Placental pericyte (primary cell): ENCODE data around the genes ANKS4B and SCNN1G.

DNA sequence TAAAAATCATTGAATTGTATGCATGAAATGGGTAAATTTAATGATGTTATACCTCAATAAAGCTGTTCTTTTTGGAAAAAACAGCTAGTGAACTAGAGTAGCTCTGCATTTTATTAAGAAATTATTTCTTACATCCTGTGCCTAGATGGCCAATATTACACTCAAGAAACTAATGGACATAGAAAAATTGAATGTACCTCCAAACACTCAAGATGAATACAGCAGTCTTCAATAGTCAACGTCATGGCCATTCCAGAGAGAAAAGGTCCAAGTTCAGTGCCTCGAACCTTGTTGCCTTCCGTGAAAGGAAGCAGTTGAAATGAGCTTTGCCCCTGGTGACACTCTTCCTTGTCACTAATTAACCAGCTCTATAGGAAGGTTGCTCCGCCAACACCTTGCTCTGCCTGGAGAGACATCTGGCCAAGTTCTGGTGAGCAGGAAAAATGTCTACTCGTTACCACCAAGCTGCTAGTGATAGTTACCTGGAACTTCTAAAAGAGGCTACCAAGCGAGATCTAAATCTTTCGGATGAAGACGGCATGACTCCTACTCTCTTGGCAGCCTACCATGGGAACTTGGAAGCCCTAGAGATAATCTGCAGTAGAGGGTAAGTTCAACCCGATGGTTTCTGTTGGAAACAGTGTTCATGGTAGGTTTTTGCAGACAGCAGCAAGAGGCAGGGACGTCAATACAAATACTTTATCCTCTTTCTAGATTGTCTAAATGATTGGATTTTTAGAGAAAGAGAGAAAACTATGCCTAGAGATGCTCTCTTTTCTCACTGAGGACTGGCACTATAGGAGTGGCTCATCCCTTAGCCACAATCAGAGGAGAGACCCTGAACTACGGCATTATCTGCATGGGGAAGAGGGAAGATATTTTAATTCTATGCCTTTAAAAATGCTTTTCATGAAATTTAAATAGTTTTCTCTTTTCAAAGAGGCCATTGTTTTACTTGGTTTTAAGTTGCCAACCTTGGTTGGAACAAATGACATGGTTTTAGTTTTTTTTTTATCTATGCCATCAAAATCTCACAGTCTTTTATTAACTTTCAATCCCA, at the start of gene ANKS4B:
Gene ANKS4B, plus strand, starts transcription at position 405 of the 1,060 bp plus-strand sequence.
- CAGE, long polyA plus RNA: no peak

DNA sequence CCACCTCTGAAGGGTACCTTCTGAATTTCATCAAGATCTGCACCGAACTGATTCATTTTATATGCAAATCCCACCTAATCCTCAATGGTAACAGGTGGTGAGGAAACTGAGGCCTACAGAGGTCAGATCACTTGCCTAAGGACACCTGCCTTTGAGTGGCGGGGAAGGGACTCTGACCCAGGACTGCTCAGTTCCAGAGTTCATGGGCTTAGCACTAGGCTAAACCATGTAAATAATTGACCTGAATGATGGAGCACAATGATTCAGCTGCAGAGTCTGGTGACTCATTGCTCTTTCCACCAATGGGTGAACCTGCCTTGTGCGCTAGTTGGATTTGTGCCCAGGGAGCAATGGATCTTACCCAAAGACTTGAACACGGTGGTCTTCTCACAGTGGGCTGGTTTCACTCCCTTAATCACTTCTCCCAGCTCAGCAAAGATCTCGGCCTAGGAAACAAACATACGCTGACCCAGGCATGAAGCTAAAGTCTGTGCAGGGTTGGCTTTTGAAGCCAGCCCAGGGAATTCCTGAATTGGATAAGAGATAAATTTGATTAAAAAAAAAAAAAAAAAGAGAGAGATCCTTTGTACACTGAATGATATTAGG, 17.1 kb downstream of the CRYM start:
- CAGE, long polyA plus RNA: no peak

DNA sequence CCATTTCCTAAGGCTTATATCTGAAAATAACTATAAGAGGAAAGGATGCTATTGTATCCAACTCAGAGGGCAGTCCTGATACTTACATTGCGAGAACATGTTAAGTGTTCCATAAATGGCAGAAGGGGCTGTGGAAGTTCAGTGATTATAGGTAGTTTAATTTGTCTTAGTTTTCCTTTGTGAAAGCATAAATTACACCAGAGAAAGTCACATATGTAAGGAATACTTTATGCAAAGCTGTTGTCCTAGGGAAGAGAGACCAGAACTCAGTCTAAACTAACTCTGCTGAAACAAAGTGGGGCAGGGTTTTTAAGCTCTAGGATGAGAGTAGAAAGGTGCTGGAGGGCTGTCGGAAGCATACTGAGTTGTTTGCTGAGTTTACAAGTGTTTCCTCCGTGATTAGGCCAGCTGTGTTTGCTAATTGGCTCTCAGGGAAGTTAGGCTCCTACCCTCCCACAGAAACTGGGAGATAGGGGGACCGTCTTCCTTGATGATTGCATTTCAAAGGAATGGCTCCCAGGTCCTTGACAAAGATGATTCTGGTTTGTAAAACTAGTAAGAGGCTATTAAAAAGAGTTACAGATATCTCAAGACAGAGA, 24.3 kb upstream of the CRYM start:
- CAGE, long polyA plus RNA: no peak

- CAGE, long polyA plus RNA: no peak
These were observed 126.5 kb upstream of the CRYM start for GRCh38 chr16:21404621-21405047.

- CAGE, long polyA plus RNA: no peak
These were observed 98.2 kb upstream of the METTL9 start for GRCh38 chr16:21501310-21501513.

DNA sequence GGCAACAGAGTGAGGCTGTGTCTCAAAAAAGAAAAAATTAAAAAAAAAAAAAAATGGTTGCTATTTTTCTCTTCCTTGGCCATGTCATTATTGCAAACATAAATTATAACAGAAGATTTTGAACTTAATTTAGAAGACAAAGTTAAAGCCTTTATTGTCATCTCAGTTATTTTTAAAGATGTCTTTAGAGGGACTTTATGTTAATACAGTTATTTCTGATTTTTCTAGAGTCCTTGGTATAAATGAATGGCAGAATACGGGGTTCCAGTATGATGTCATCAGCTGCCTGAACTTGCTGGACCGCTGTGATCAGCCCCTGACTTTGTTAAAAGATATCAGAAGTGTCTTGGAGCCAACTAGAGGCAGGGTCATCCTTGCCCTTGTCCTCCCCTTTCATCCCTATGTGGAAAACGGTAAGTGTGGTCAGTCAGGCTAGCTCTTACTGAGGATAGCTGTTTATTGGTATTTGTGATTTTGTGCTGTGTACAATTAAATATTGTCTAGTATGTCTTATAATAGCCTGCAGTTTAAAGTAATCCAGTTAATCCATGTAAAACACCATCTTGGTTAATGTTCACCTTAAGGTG, 25.4 kb downstream of the METTL9 start:
- CAGE, long polyA plus RNA: no peak

DNA sequence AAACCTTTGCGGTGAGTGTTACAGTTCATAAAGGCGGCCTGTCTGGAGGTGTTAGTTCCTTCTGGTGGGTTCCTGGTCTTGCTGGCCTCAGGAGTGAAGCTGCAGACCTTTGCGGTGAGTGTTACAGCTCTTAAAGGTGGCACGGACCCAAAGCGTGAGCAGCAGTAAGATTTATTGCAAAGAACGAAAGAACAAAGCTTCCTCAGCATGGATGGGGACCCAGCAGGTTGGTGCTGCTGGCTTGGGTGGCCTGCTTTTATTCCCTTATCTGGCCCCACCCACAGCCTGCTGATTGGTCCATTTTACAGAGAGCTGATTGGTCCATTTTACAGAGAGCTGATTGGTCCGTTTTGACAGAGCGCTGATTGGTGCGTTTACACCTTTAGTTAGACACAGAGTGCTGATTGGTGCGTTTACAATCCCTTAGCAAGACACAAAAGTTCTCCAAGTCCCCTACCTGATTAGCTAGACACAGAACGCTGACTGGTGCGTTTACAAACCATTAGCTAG, 22.8 kb downstream of the IGSF6 start:
- CAGE, long polyA plus RNA: no peak

DNA sequence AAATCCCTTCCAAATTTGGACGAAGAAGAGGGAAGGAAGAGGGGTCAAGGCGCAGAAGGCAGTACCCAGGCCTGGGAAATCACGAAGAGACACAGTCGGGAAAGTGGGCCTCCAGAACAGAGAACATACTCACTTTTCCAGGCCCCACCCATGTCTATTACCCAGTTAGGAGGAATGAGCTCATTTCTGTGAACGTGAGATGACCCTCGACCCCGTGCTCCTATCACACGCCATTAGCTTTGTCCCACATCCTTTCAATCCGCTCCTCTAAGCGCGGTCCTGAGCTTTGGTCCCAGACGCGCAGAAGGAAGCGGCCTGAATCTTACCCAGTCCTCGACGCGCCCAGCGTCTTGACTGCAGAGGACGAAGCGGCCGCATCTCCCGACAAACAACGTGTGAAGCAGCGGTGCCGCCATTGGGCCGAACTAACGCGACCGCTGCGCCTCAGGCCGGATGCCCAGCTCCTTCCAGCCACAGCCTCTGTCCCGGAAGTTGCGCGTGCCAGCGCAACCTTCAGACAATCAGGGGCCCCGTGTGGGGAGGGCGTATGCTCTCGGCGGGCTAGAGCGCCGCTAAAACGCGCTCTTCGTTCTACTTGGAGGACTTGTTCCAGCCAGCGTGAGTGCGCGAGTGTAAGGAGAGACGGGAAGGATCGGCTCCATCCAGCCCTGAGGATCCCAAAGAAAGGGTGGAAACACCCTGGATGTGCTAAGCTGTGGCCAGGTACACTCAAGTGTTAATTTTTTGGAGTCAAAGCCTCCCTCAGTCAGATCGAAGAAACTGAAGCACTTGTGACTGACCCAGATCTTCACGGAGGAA, 37.4 kb downstream of the NPIPB4 start:
- CAGE, long polyA plus RNA: no peak

DNA sequence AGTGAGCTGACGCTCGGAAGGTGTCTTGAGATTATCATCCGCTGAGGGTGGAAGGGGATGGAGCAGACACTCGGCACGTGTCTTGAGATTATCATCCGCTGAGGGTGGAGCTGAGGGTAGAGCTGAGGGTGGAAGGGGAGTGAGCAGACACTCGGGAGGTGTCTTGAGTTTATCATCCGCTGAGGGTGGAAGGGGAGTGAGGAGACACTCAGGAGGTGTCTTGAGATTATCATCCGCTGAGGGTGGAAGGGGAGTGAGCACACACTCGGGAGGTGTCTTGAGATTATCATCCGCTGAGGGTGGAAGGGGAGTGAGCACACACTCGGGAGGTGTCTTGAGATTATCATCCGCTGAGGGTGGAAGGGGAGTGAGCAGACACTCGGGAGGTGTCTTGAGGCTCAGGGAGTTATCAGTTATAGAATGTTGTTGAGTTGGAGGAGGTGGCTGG, 20.3 kb downstream of the NPIPB4 start:
- CAGE, long polyA plus RNA: no peak

- CAGE, long polyA plus RNA: no peak
These were observed 28.4 kb downstream of the POLR3E start for GRCh38 chr16:22325334-22326304.

GRCh38 chr16:22419675-22420508, 45.5 kb upstream of the CDR2 start:
- CAGE, long polyA plus RNA: no peak

DNA sequence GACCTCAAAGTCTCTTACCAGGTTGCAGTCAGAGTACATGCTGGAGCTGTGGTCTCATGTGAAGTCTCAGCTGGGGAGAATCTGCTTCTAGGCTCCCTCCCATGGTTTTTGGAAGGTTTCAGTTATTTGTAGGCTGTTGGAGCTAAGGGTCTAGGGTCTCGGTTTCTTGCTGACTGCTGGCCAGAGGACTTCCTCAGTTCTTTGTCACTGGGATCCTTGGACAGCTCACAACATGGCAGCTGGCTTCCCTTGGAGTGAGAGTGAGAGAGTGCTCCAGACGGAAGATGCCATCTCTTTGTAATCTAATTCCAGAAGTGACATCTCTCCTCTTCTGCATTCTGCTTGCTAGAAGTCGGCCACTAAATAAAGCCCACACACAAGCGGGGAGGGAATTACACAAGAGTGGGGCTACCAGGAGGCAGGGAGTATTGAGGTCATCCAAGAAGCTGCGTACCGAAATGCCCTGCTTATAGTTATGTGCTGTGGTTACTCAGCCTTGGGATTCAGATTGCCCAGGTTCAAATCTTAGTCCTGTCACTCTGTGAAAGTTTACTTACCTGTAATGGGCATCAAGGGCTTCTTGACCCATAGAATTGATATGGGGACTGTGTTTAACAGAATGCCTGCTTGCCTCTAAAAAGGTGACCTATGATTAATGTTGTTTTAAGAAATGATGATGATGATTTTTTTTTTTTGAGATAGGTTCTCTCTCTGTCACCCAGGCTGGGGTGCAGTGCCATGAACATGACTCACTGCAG, 121.1 kb upstream of the HS3ST2 start:
- CAGE, long polyA plus RNA: no peak

DNA sequence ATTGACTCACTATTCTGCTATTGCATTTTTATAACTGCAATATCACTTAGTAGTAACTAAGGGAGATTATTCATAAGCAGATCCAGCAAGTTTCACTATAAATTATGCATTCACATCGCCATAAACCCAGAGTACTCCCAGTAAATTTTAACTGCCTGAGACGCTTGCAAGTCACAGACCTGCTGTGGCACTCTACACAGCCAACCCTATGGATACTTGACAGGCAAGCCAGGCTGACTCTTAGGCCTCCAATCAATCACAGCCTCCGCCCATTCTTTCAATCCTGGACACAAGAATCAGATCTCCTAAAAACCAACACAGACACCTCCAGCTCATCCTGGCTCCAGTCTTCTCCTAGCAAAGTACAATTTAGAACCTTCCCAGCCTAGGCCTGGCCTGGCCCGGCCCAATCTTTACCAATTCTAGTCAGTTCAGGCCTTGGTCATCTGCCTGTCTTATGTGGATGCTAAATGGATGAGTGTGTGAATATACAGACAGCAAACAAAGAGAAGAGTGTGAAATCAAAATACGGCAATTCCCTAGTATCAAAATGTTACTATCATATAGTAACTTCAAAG, 28.1 kb downstream of the USP31 start:
- CAGE, long polyA plus RNA: no peak

GRCh38 chr16:23131762-23132297, 17.4 kb downstream of the USP31 start:
- CAGE, long polyA plus RNA: no peak

GRCh38 chr16:23182518-23183000, at the start of gene SCNN1G:
TSS of gene SCNN1G (plus strand) at chr16:23182745.
- CAGE, long polyA plus RNA: no peak

GRCh38 chr16:23488043-23488622, 22.2 kb downstream of the GGA2 start:
- CAGE, long polyA plus RNA: no peak

DNA sequence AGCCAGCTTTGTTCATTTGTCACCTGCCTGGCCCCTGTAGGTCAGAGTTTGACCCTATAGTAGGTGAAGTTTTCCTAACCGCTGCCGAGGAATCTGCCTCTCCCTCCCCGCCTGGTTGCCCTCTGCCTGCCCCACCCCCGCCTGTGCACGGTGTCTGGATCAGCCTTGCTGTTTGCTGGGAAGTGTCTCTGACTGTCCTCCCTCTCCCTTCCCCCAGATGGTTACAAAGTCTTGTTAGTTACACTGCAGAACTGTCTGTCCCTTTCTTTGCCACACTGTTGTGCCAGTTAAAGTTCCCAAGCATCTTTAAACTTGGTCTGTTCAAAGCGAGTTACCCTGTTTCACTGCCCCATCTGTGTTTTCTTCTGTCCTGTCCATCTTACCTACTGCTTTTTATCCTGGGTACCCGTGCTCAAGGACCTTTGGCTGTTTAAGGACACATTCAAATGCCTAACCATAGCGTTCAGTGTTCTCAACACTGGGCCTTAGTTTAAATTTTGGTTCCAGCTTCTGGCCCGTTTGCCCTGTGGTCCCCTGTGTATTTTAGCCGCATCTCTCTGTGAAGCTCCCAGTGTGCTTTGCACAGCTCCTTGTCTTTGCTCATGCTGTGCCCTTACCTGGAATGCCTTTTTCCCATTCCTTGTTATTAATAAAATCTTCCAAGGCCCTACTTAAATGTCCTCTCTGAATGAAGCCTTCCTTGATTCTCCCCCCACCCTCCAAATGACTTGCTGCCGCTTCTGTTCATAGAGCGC, 5.9 kb downstream of the UBFD1 start:
- CAGE, long polyA plus RNA: no peak

DNA sequence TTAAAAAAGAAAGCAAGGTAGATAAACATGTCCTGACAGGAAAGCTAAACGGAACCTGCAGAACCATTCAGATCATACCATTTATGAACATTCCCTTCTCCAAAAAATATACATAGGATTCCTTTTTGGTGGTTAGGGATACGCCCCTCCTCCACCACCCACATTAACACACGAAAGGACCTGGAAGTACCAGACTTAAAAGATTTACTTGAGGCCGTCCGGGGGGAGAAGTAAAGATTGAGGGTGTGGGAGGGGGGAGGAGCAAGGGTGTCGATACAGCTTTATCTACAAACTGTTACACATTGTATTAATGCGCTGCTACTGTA, 564 bp downstream of the PALB2 start:
- CAGE, long polyA plus RNA: no peak

DNA sequence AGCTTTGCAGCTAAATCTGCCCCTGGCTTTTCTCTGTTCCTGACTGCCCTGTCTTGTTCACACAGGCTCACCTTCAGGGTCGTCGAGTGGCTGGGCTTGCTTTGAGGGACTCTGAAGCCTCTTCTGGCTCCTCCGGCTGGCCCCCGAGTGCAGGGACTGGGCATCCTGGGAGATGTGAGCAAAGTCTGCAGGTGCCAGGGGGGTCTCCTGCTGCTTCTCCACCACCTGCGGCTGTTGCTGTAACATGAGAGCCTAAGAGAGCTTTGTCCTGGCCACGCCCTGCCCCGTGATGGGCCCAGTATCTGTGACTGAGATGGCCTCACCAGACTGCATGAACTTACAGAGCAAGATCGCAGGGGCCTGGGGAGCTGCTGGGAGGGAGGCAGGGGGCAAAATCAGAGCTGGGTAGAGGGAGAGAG, 12.5 kb downstream of the ERN2 start:
- CAGE, long polyA plus RNA: no peak

GRCh38 chr16:23758221-23758432, 3.3 kb downstream of the CHP2 start:
- CAGE, long polyA plus RNA: no peak